Ishikawa (cell line): ENCODE data around the gene SLC4A11.

DNA sequence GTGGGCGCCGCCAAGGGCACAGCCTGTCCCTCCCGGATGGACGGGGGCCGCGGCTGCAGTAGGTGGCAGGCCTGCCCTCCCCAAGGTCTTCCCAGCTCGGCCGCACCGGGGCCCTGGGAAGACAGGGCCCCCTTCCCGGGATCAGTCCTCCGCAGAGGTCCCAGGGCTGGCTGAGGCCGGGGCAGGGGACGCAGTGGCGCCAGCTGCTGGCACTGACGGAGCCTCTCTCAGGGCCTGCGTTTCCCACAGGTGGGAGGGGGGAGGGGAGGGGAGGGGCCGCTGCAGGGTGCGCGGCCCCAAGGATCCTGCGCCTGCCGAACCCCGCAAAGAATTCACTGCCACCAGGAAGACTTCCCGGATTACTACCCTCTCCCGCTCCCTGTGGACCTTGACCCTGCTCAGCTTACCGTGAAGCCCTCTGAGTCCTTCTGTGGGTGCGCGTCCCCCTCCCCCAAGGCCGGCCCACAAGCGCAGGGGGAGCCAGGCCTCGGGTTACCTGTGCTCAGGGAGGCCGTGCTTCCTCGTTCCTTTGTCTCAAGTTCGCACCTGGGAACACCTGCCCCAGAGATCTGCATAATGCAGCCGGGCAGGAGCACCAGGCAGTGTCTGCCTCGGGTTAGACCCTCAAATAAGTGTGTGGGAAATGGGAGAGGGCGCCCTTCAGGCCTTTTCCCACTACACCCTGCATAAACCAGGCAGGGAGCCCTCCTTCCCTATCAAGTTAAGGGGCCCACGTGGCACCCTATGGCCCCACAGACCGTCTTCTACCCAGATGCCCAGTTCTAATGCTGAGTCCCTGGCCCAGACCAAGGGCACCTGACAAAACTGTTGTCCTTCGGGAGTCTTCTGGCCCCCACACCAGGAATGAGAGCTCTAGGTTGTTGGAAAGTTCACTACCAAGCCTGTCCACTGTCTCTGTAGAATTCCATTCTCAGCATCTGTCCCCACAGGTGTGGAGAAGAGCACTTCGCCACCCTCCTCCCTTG lies 5.0 kb downstream of the LZTS3 start:
- RRBS, result 33% methylated on average over 16 of the region's 40 CpGs

DNA sequence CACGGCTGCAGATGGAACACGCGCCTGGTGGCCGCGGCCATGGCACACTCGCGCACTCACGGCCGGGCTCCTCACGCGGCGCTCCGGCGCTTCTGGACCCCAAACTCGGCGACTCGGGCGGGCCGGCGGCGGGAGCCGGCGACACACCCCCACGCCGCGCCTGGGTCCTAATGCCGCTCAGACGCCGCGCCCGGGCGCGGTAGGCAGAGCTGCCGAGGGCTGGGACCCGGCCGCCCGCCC lies at the start of gene SLC4A11:
Gene SLC4A11 (minus strand): TSS at position 94 of the 240 bp plus-strand sequence.
- RRBS, result under 1% methylated on average over 30 of the region's 37 CpGs

DNA sequence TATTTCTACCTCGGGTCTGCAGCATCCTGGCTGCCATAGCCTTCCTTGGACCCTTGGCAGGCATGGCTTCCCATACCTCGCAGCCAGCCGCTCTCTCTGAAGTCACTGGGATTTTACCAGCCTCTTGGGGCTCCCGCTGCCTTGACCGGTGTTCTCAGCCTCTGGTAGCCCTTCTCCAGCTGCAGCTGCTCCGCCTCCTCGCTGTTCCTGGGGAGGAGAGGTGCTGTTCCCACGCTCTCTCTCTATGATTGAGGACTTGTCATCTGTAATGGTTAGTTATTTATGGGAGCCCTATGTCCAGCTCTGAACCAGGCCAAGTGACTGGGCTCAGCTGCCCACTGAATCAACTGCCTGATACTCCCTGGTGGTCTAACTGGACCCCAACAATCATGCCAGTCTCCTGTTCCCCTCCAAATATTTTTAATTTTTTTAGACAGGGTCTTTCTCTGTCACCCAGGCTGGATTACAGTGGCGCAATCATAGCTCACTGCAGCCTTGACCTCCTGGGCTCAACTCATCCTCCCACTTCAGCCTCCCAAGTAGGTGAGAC lies 4.7 kb upstream of the SLC4A11 start:
- RRBS, result no CpG with 5 or more reads among the region's 9 CpGs

GRCh38 chr20:3326788-3327290 lies 80.6 kb downstream of the DNAAF9 start:
- RRBS, result no CpG with 5 or more reads among the region's 6 CpGs

- RRBS, result no CpG with 5 or more reads among the region's 4 CpGs
Observed at GRCh38 chr20:3354702-3355398, 52.6 kb downstream of the DNAAF9 start.

GRCh38 chr20:3522953-3523497 lies 52.2 kb downstream of the ATRN start:
- RRBS, result no CpG with 5 or more reads among the region's 5 CpGs

GRCh38 chr20:3545468-3545836 lies 74.6 kb downstream of the ATRN start:
- RRBS, result no CpG with 5 or more reads among the region's 1 CpG

- RRBS, result no CpG with 5 or more reads among the region's 6 CpGs
Observed at GRCh38 chr20:3640940-3641468, 22.2 kb downstream of the GFRA4 start.

DNA sequence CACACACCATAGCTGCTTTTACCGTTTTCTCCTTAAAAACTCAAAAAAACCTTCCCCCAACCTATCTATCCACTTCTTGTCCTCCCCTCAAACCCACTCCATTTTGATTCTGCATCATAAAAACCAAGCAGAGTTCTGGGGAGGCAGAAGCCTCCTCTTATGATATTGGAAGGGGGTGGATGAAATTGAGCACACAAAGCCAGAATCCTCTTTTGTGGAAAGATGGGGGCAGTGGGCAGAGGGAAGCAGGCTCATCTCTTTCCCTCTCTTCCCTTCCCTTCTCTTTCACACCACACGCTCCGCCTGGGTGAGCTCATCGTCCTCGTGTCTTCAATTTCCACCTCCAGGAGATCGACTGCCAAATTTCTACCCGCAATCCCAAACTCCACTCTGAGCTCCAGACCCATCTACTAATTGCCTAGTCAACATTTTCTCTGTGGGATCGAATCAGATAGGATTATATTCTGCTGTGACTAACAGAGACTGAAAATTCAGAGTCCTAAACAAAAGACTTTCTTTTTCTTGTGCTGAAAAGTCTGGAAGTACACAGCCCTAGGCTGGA lies 5.2 kb upstream of the HSPA12B start:
- RRBS, result no CpG with 5 or more reads among the region's 8 CpGs

DNA sequence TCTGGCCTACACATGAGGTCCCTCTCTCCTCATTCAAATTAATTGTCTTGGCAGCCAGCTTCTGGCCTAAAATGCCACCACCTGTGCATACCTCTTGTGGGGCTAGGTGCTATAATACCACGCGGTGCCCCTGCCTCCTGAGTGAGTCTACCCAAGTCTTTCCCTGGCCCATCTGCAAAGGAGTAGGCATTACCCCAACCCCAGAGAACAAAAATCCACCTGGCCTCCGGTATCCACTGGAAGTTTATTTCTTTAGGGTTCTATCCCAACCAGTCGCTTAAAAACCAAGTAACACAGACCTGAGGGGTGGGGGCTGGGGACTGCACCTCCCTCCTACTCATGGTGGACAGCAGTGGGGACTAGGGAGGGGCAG lies 14.3 kb downstream of the ADISSP start:
- RRBS, result no CpG with 5 or more reads among the region's 4 CpGs

DNA sequence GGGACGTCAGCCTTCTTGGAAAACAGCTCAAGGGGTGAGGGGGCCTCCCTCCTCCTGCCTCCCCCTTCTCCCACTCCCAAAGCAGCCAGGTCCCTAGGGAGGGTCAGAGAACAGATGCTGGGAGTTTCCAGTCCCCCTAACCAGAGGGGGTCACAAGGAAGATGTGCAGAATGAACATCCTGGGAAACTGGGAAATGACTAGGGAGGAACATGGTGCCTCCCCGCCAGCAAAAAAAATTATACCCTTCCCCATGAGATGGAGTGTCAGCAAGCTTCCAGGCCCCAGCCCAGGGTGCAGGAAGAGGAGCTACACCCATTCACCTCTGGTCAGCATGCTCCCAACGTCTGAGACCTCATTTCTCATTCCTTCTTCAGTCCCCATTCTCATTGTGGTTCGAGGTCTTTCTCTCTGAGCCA lies 1.9 kb downstream of the ADISSP start:
- RRBS, result no CpG with 5 or more reads among the region's 4 CpGs

- RRBS, result no CpG with 5 or more reads among the region's 12 CpGs
Observed at GRCh38 chr20:3924815-3925436, 35.7 kb downstream of the PANK2 start.

DNA sequence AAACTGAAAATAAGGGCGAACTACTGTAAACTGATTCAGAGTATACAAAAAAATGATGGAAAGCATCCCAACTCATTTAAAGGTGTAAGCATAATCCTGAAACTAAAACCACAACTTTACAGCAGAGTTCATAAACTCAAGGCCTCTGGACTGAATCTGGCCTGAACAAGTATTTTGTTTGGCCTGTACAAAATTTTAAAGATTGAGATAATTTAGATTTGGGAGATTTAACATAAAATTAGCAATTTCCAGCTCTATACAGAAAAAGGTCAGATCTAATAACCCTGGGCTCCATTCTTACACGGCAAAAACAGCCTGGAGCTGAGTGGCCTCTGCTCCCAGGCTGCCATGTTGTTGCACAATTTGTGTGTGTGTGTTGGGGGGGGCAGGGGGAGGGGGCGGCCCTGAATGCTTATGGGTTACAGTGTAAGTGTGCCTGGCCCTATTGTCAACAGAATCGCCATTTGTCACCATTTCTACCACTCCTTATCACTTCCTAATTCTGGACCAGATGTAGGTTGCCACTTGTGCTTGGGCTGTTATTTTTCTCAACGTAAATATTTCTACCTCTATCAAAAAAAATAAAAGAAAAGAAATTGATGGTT lies 34.7 kb downstream of the RNF24 start:
- RRBS, result no CpG with 5 or more reads among the region's 5 CpGs

DNA sequence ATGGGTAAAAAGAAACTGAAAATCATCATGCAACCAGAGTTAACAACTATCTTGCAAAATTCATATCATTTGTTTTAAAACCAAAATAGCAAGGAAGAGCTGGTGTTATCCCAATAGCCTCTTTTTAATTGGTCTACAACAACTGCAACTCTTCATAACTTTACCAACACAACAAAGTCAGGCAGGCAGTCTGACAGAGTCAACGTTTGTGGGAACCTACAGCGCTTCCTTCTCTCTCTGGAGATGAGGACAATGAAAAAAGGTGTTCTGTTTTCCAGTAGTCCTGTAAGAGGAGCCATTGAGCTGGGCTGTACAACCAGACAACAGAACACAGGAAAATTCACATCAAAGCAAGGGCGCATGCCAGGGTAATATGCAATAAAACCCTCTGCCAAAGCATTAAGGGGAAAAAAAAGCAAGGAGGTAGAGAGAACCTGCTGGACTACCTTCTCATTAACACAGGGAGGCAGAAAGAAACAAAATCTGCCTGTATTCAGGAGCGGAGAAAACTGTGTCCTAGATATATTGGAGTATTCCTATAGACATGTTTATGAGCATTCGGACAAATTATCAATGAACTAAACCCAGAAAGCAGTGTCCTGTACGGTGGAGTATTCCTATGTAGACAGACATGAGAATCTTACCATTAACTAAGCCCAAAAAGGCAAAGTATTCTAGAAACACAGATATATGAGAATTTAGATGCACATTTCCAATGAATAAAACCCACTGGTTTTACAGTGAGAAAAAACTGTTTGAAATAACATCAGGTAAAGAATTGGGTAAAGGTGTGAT lies 1.3 kb downstream of the RNF24 start:
- RRBS, result no CpG with 5 or more reads among the region's 6 CpGs

GRCh38 chr20:4023828-4024305 lies 8.5 kb upstream of the RNF24 start:
- RRBS, result no CpG with 5 or more reads among the region's 25 CpGs

DNA sequence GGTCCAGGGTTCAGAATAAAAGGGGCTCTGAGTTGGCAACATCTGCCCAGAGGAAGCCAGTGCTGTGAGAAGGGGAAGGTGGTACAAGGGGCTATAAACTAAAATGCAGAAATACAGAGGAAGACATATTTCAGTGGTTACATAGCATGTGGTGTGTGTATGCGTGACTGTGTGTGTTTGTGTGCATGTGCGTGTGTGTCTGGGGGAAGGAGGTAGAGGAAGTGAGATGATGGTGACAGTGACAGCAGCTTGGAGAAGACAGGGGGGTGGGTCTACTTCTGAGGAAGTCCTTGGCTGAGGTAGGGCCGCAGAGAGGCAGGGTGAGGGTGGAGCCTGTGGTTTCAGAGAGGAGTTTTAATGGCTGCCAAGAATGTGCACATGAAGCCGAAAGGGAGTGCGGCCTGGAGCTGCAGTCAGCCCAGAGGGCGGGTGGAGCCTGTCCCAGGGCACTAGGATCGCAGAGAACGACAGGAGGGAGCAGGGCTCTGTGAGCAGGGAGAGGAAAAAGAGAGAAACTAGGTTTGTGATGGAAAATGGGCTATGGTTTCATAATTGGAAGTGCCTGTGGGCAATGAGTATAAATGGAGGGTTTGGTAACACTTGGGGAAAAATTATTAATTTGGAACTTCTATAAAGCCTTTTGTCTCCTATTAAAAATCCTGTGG lies 22.7 kb upstream of the RNF24 start:
- RRBS, result no CpG with 5 or more reads among the region's 8 CpGs

- RRBS, result 62% methylated on average over 12 of the region's 74 CpGs
Observed at GRCh38 chr20:4248120-4248829, 812 bp downstream of the ADRA1D start.

DNA sequence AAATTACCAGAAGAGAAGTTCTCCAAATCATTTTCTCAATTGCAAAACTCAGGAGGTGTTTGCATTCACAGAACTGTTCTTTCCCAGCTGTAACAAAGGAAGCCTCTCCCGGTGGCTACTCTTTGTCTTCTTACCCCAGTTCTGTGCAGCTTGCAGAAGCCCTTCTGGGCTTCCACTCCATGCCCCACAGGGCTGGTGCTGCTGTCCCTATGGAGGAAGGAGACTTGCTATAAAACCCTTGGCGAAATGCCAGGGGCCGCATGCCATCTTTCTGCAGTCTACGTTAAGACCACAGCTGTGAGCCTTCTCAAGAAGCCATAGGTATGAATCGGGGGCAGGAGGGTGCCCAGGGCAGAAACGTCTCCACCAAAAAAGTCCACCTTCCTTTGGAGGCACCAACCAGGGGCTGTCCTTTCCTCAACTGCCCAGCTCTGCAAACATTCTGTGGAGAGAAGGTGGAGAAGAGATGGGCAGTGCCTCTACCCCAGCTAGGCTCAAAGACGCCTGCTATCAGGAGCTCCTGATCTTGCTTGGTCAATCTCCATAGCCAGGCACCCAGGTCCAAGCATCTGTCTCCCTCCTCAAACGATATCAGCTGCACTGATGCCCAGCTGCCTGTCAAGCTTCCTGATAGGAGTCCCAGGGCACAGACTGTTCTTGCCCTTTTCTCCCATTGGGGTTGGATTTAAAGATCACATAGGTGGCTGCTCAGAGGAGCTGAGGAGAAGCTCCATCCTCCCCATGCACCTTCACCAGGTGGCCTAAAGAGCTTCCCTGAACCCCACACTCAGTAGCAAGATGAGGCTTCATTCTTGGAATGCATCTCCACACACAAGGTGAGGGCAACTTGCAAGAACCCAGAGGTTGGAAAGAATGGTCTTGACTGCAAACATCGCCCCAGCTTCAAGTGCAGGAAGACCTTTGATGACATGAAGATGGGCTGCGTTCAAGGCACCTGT lies 40.8 kb downstream of the RASSF2 start:
- RRBS, result no CpG with 5 or more reads among the region's 10 CpGs

- RRBS, result no CpG with 5 or more reads among the region's 13 CpGs
Observed at GRCh38 chr20:4828815-4829372, 5.5 kb upstream of the RASSF2 start.

GRCh38 chr20:4829447-4830104 lies 6.2 kb upstream of the RASSF2 start:
- RRBS, result no CpG with 5 or more reads among the region's 3 CpGs